ENCODE data around the gene GP9.

GRCh38 chr3:128483640-128484775 is 9.0 kb downstream of the GATA2 start:
- PRO-cap = no peak
- RAMPAGE, long total RNA, 5 experiments = no peak in any of the 5 experiments
- RRBS = 10% methylated on average over 9 of the region's 33 CpGs

DNA sequence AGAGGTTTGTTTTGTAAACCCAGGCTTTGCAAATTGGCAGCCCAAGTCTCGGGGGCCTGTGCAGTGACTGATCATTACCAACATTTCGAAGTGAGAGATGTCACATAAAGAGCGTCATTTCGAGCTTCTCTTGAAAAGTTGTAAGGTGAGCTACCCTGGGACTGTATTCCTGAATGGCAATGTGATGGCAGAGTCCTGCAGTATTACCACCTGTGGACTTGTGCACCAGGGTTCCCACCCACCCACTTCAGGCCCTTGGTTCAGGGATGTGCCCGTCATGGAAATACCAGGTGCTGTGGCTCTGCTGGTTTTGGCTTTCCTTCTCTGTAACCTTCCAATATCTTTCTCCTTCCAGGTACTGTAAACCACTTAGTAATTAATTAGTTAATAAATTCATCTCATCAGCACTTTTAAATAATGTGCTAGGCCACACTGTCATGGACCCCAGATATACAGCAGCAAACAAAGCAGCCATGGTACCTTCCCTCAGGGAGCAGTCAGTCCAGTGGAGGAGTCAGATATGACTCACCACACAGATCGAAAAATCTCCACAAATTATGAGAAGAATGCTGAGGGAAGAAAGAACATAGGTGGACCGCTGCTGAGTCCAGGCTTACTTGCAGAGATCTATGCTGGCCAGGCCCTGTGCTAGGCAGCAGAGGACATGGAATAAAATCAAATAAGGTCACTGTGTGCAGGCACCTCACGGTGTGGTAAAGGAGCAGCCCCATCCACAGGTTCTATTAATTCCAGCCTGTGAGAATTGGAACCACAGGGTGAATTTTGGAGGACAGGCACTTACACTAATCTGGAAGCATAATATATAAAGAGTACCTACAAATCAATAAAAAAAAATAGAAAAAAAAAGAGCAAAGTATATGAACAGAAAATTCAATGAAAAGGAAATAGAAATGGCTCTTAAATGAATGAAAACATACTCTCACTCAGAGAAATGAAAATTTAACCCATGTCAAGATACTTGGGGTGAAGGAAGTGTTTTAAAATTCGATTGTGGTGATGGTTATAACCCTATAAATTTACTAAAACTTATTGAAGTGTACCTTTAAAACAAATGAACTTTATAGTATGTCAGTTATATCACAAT is 6.9 kb upstream of the GATA2 start:
- PRO-cap = no peak
- RAMPAGE, long total RNA, 5 experiments = no peak in any of the 5 experiments
- RRBS = no CpG with 5 or more reads among the region's 9 CpGs

- PRO-cap = bidirectional peak, plus-strand start at chr3:128555610, minus-strand start at chr3:128555462
- RAMPAGE, long total RNA, 5 experiments = no peak in any of the 5 experiments
- RRBS = 16% methylated on average over 41 of the region's 77 CpGs
These were observed 62.4 kb upstream of the GATA2 start for GRCh38 chr3:128555132-128555995.

DNA sequence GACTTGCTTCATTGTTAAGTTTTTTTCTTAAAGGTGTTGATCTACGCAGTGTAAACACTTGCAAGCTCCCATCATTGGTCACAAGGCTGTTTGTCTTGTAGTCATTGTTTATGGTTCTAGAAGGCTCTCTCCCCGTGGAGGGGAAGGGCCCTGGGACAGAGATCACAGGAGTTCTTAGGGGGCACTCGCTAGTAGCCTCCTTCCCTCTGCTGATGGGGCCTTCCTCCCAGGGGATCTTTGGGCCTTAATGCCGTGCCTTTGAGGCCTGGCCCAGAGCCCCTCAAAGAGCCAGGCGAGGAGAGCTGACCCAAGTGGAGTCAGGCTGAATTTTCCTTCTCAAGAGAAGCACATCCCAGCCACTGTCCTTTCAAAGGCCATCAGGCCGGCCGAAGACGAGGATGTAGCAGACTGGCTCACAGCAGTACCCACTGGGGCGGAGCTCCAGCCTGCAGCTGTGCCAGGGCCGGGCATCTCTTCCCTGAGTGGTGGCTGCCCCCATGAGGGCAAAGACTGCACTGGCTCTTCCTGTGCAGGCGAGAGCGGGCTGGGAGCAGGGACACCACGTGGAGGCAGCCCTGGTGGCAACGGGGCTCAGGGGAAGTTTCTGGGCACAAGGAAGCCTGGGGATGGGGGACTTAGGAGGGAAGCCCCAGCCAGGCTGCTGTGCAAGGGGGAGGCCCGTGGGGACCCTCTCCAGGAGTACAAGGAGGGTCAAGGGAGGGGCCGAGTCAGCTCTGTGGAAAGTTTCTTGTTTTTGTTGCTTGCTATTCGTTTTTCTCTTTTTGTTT is 66.3 kb downstream of the RPN1 start:
- PRO-cap = no peak
- RAMPAGE, long total RNA, 5 experiments = no peak in any of the 5 experiments
- RRBS = 6% methylated on average over 5 of the region's 17 CpGs

DNA sequence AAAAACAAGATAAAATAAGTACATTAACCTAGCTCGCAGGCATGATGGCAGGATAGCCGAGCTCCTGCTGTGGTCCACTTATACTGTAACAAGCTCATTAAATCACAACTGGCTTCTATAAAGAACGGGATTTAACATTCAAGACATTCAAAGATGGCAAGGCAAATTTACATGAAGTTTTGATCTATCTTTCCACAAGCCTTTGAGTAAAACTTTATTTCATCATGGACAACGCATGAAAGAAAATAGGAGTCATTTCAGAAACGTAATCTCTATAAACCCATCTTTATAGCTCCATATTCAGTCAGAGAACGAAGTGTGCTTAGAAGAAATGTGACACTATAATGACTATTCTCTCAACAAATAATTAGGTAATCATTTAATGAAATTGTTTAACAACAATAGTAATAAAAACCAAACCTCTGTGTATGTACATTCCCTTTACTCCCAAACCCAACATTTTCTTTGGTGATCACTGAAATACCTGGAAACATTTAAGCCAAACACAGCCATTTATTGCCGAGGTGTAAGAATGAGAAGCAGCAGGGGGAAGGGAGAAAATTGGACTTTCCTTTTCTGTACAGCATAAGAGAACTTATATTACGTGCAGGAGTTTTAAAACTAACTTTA is 1.3 kb downstream of the RPN1 start:
- PRO-cap = no peak
- RAMPAGE, long total RNA, 5 experiments = no peak in any of the 5 experiments
- RRBS = no CpG with 5 or more reads among the region's 8 CpGs

DNA sequence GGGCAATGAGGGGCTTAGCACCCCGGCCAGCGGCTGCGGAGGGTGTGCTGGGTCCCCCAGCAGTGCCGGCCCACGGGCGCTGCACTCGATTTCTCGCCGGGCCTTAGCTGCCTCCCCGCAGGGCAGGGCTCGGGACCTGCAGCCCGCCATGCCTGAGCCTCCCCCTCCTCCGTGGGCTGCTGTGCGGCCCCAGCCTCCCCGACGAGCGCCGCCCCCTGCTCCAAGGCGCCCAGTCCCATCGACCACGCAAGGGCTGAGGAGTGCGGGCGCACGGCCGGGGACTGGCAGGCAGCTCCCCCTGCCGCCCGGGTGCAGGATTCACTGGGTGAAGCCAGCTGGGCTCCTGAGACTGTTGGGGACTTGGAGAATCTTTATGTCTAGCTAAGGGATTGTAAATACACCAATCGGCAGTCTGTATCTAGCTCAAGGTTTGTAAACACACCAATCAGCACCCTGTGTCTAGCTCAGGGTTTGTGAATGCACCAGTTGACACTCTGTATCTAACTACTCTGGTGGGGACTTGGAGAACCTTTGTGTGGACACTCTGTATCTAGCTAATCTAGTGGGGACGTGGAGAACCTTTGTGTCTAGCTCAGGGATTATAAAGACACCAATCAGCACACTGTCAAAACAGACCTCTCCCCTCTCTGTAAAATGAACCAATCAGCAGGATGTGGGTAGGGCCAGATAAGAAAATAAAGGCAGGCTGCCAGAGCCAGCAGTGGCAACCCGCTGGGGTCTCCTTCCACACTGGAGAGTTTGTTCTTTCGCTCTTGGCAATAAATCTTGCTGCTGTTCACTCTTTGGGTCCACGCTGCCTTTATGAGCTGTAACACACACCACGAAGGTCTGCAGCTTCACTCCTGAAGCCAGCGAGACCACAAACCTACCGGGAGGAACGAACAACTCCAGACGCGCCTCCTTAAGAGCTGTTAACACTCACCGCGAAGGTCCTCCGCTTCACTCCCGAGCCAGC is 3.2 kb upstream of the RPN1 start:
- PRO-cap = no peak
- RAMPAGE, long total RNA, 5 experiments = no peak in any of the 5 experiments
- RRBS = no CpG with 5 or more reads among the region's 42 CpGs

DNA sequence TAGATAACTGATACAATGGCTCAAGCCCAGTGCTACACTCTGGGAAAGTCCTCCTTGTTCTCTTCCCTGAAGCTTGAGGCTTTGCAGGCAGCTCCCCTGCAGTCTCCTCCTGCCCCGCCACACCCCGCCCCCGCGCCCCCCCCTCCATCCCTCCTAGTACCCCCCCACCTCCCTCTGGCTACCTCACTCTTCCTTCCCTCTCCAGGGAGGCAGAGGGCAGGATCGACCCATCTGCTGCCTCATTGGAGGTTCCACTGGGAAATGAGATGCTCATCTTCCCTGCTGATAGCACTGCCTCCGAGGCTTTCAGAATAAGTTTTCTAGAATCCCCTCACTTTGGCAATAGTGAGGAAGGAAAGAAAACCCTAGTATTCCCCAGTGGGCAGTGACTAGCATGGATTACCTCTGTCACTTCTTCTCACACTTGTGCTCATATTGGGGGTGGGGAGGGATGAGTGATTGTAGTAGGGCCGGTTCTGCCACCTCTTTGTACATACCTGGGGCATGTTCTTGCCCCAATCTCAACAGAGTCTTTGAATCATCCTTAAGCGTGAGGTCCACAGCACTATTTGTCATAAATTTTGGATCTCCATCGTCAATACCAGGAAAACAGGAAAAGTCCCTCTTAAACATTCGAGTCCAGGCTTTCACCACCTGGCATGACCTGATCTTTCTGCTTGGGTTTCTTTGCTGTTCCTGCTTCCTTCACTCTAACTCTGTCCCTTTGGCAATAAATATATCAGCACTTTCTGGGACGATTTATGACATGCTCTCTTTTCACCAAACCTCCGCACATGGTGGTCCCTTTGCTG is 16.2 kb upstream of the RAB7A start:
- PRO-cap = no peak
- RAMPAGE, long total RNA, 5 experiments = no peak in any of the 5 experiments
- RRBS = no CpG with 5 or more reads among the region's 12 CpGs

- PRO-cap = no peak
- RAMPAGE, long total RNA, 5 experiments = no peak in any of the 5 experiments
- RRBS = no CpG with 5 or more reads among the region's 7 CpGs
These were observed 44.4 kb downstream of the RAB7A start for GRCh38 chr3:128770308-128770874.

DNA sequence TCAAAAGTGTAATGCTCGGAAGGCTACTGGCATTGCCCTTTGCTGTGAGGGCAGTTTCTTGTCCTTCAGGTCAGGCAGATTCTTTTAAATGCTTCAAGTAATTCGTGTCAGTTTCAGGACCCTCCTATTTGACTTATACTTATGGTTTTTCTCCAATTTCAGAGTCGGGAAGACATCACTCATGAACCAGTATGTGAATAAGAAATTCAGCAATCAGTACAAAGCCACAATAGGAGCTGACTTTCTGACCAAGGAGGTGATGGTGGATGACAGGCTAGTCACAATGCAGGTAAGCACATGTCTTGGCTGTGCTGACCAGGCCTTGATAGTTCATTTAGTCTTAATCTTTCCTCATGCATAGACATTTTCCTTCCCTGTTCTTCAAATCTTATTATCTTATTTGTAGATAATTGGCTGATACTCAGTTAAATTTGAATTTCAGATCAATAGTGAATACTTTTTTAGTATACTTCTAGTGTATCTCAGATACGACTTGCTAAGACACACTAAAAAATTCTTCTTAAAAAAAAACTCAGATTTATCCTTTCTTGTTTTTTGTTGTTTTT is 71.9 kb downstream of the RAB7A start:
- PRO-cap = no peak
- RAMPAGE, long total RNA, 5 experiments = start-site peak on the plus strand in 1 of 5 experiments, centred at position 199 of the sequence, 18 reads per replicate
- RRBS = no CpG with 5 or more reads among the region's 4 CpGs

GRCh38 chr3:128923756-128924370 is 44.4 kb downstream of the ACAD9 start:
- PRO-cap = no peak
- RAMPAGE, long total RNA, 5 experiments = no peak in any of the 5 experiments
- RRBS = no CpG with 5 or more reads among the region's 6 CpGs

- PRO-cap = no peak
- RAMPAGE, long total RNA, 5 experiments = no peak in any of the 5 experiments
- RRBS = 58% methylated on average over 37 of the region's 62 CpGs
These were observed 14.1 kb upstream of the GP9 start for GRCh38 chr3:129046311-129046987.

DNA sequence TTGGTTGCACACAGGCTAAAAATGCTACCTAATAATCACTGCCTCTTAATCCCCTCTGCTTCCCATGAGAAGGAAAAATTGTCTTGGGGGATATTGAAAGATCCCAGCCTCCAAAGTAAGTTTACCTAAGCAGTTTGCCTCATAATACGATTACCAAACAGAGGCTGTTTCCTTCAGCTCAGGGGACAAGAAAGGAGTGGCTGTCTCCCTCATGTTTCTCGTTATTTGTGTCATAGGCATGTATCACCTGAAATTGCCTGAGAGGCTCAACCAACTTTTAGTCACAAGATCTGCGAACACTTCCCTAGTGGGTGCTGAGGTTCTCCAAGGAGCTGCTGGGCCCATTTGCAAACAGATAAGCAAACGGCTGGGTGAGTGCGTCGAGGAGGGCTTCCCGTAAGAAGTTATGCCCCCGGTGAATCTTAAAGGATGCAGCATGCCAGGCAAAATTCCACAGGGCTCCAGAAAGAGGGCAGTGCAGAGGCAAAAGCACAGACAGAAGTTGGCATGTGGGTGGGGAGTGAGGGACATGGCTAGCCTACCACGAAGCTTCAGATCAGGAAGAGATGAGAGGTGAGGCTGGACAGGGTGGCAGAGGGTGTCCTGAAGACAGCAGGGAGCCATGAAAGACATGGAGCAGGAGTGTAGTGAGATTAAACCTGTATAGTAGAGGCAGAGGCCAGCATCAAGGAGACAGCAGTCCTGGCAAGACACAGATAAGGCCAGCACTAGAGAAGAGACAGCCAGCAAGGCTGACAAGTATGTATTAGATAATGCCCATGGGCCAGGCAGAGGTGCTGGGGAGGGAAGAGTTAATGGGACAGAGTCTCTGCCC is 4.0 kb upstream of the GP9 start:
- PRO-cap = no peak
- RAMPAGE, long total RNA, 5 experiments = no peak in any of the 5 experiments
- RRBS = no CpG with 5 or more reads among the region's 9 CpGs

GRCh38 chr3:129060656-129061076 is at the start of gene GP9:
Gene GP9, plus strand, starts transcription at chr3:129060779.
- PRO-cap = no peak
- RAMPAGE, long total RNA, 5 experiments = no peak in any of the 5 experiments
- RRBS = no CpG with 5 or more reads among the region's 7 CpGs

DNA sequence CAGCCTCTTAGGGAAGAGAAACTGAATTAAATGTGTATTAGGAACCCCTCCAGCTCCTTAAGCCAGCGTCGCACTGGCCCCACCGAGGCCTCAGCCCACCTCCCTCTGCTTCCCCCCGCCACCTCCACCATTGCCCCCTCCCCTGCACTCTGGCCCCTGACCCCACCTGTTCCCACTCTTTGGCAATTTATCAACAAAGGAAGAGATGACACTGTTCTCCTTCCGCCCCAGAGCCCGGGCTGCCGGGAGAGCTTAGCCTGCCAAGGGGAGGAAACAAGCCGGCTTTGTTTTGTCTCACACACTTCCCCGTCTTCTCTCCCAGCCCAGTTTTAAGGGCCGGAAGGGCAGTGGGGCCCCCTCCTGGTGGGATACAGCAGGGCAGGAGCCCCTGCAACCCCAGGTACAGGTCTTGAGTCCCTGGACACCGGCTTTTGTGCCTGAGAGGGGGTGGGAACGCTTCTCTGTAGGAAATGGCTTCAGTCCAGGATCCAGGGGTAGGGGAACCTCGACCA is 27.3 kb downstream of the GP9 start:
- PRO-cap = no peak
- RAMPAGE, long total RNA, 5 experiments = no peak in any of the 5 experiments
- RRBS = no CpG with 5 or more reads among the region's 13 CpGs

DNA sequence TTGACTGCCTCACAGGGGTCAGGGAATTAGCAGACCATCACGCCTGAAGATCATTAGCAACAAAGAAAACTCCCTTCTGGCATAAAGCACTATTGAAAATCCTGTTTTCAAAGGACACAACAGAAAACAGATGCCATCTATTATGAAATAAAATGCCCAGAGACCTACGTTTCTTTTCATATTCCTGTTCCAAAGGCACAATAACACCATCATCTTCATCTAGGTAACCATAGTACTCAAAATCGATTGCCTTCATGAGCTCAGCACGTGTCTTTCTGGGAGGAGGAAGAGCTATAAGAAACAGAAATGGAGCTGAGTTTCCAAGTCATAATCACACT is 13.0 kb upstream of the RAB43 start:
- PRO-cap = no peak
- RAMPAGE, long total RNA, 5 experiments = start-site peak on the minus strand in 3 of 5 experiments, centred at positions 209 to 236 of the sequence, 20 to 47 reads per replicate
- RRBS = no CpG with 5 or more reads among the region's 4 CpGs

DNA sequence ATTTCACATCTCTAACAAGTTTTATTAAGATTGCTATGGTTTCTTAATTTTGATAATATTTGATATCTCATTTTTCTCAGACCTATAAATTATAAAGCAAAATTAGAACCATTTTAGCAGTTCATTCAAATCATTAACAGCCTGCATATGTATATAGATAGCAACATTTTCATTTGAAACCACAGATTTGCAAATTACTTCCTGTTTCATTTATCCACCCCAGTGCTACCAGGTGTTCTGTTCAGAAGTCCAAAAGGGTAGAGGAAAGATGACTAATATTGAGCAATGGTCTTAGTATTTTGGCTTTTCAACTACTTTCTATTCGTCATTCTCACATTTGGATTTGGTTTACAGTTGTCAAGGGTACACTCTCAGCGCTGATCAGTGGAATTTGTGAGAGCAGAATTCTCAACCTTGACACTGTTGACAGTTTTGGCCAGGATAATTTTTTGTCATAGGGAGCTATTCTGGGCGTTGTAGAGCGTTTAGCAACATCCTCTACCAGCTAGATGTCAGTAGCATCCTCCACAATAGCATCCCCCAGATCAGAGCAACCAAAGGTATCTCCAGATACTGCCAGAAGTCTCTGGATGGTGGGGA is 4.0 kb downstream of the HMCES start:
- PRO-cap = no peak
- RAMPAGE, long total RNA, 5 experiments = no peak in any of the 5 experiments
- RRBS = no CpG with 5 or more reads among the region's 4 CpGs

- PRO-cap = no peak
- RAMPAGE, long total RNA, 5 experiments = start-site peak on the plus strand in 1 of 5 experiments, at chr3:129317948-129318001 at its widest, 6 reads per replicate
- RRBS = no CpG with 5 or more reads among the region's 7 CpGs
These were observed 1.6 kb upstream of the H1-10 start for GRCh38 chr3:129317625-129318193.

- PRO-cap = no peak
- RAMPAGE, long total RNA, 5 experiments = no peak in any of the 5 experiments
- RRBS = no CpG with 5 or more reads among the region's 8 CpGs
These were observed 28.5 kb downstream of the EFCAB12 start for GRCh38 chr3:129399905-129400394.

DNA sequence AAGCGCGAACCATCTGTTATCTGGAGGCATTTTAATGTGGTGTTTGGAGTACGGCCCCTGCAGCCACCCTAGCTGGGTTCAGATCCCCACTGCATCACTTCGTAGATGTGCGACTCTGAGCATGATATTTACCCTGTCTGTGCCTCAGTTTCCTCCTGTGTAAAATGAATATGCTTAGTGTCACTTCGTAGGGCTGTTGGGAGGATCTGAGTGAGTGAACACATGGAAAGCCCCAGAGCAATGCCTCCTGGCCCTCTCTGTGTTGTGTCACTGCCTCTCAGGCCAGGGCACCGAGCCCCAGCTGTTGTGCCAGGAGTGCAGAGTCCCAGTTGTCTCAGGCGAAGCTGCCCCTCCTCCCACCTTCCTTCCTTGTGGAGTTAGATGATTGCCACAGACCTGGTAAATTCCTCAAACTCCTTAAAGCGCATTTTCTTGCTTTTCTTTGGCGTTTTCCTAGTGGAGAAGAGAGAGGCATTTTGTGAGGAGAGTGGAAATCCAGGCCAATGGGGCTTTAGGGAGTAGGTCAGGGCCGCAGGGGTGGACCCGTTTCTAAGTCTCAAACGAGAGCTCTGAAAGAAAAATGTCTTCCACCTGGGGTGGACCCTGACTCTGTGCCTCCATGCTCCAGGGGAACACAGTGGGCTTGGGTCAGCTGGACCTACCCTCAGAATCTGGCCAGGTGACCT is 26.2 kb downstream of the EFCAB12 start:
- PRO-cap = no peak
- RAMPAGE, long total RNA, 5 experiments = no peak in any of the 5 experiments
- RRBS = no CpG with 5 or more reads among the region's 13 CpGs

- PRO-cap = no peak
- RAMPAGE, long total RNA, 5 experiments = no peak in any of the 5 experiments
- RRBS = no CpG with 5 or more reads among the region's 3 CpGs
These were observed 1.1 kb upstream of the EFCAB12 start for GRCh38 chr3:129429505-129429871.